ENCODE data around the gene CDH20.

DNA sequence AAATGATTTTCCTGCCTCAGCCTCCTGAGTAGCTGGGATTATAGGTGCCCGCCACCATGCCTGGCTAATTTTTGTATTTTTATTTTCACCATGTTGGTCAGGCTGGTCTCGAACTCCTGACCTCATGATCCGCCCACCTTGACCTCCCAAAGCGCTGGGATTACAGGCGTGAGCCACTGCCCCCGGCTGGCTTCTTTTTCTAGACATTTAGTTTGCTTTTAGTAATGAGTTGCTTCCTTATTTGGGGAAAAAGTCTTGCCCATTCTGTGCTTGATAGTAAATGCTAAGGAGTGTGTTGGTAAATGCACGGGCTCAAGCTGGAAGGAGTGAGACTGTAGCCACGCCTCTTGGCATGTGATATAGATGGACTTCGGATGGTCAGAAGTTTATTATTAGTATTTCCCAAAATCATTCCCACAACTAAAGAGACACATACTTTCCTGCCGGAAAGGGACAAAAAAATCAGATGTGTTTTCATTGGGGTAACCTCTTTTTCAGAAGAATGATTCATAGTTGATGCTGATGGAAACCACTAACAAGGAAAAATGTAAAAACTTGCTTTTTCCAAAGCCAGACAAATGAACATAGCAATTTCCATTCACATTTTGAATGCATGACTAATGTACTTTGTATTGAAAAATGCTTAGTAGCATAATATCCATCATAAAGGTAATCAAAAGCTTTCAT, 133.1 kb downstream of the ZNF532 start:
- RAMPAGE, long total RNA, result no peak
- RRBS, result no CpG with 5 or more reads among the region's 10 CpGs

DNA sequence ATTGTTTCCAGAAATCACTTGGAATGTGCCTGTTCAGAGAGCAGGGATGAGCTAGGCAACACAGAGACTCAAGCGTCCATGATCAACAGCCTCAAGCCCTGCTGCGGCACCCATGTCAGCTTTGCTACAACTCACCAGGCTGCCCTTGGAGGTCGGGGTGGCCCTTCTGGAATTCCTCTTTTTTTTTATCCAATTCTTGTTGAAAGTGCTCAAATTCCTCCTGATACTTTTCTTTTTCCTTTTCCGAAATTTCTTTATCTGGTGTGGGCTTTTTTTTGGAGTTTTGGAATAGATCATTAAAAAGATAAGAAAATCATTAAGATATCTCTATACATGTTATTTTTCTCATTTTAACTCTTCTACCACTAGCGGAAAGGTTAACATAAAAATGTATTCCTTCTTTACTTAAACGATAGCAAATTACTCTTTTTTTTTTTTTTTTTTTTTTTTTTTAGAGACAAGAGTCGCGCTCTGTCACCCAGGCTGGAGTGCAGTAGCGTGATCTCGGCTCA, 13.2 kb downstream of the LMAN1 start:
- RAMPAGE, long total RNA, result no peak
- RRBS, result no CpG with 5 or more reads among the region's 10 CpGs

DNA sequence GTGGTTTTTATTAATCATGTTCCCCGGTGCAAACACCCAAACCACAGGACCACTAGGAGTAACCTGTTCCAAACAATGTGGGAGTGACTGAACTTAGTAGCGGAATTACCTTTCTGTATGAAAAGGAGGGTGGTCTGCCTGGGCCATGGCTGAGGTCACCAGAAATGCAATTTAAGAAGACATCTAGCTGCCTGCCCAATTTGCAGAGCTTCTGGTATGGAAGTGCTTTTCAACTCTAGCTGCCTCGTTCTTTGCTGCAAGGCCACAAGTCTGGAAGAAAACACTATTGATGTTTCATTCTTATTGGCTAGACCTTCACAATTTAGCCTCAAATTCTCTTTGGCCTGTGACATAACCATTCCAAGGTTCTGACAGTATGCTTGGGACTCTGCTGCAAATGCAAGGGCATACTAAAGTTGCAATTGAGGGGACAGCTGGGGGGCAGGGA, 73.3 kb downstream of the CCBE1 start:
- RAMPAGE, long total RNA, result no peak
- RRBS, result no CpG with 5 or more reads among the region's 3 CpGs

DNA sequence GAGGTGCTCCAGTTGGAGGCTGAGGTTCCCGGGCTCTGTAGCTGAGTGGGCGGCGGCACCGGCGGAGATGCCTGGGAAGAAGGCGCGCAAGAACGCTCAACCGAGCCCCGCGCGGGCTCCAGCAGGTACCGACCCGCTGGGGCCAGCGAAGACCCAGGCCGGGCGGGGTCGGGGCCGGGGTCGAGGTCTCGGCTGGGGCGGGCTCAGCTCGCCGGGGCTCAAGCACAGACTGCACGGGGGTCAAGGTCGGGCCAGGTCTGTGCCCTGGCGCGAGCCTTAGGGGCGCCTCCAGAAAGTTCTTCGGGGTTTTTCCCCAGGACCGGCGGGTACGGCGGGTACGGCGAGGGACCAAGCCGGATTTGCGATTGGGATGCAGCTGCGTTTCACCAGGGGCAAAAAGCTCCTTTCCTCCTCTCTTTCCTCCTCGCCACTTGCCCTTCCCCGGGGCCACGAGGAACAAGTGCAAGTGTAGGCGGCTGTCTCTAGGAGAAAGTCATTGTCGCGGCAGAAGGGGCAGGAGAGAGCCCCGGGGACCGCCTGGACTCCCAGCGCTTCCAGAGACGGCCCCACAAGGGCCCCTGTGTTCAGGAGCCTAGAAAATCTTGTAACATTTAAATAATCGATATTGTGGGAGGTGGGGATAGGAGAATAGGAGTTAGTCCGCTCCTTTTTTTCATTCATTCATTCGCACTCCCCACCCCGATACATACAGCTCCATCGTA, 476 bp downstream of the PMAIP1 start:
- RAMPAGE, long total RNA, result no peak
- RRBS, result 1% methylated on average over 29 of the region's 54 CpGs

DNA sequence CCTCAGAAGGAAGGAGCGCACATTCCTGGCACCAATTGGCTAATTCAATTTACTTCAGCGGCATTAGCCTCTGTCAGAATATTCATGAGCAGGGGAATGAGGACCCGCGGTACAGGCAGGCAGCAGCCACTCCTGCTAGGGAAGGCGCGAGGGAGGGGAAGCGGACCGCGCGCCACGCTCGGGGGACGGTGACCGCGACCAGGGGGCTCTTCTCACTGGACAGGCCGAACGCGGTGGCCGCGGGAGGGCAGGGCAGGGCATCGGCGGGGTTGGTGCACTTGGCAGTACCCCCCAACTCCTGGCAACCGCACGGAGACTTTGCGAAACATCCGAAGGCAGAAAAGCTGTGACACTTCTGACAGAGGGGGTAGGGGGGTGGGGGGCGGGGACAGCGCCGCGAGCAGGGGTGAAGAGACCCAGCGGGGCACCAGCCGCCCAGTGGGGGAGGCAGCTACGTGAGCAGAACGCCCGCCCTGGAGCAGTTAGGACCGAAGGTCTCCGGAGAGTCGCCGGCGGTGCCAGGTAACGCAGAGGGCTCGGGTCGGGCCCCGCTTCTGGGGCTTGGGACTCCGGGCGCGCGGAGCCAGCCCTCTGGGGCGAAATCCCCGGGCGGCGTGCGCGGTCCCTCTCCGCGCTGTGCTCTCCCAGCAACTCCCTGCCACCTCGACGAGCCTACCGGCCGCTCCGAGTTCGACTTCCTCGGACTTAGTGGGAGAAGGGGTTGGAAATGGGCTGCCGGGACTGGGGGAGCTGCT, at the start of gene CDH20:
Gene CDH20 (plus strand): TSS at position 125 of the 755 bp plus-strand sequence.
- RAMPAGE, long total RNA, result no peak
- RRBS, result 5% methylated on average over 26 of the region's 64 CpGs

DNA sequence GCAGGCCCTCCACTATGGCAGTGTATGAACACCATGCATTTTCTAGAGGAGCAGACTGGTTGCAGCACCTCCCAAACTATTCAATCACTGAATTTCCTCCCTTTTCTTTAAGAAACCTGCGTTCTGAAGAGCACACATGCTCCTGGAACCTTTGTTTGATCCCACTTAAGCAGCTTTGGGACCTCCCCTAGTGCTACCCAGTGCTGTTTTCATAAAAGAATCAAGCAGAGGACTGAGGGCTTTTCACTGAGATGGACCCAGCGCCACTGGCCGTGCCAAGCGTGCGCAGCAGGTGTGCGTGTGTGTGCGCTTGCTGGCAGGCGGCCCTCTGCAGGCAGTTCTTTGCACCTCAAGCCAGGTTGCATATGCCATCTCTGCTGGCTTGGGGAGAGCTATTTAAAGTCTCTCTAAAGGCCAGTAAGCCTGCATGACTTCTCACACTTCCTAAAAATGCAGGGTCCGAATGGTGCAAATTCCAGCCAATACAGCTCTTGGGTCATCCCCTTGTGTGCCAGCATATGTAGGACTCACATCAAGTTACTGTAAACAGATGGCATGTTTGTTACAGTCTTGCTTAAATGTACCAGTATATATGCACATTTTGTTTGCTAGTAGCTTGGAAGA, 255.5 kb downstream of the RNF152 start:
- RAMPAGE, long total RNA, result no peak
- RRBS, result no CpG with 5 or more reads among the region's 9 CpGs

- RAMPAGE, long total RNA, result no peak
- RRBS, result no CpG with 5 or more reads among the region's 4 CpGs
Observed at GRCh38 chr18:61809015-61810003, 83.5 kb downstream of the RNF152 start.

- RAMPAGE, long total RNA, result no peak
- RRBS, result no CpG with 5 or more reads among the region's 9 CpGs
Observed at GRCh38 chr18:61864030-61864660, 28.7 kb downstream of the RNF152 start.

DNA sequence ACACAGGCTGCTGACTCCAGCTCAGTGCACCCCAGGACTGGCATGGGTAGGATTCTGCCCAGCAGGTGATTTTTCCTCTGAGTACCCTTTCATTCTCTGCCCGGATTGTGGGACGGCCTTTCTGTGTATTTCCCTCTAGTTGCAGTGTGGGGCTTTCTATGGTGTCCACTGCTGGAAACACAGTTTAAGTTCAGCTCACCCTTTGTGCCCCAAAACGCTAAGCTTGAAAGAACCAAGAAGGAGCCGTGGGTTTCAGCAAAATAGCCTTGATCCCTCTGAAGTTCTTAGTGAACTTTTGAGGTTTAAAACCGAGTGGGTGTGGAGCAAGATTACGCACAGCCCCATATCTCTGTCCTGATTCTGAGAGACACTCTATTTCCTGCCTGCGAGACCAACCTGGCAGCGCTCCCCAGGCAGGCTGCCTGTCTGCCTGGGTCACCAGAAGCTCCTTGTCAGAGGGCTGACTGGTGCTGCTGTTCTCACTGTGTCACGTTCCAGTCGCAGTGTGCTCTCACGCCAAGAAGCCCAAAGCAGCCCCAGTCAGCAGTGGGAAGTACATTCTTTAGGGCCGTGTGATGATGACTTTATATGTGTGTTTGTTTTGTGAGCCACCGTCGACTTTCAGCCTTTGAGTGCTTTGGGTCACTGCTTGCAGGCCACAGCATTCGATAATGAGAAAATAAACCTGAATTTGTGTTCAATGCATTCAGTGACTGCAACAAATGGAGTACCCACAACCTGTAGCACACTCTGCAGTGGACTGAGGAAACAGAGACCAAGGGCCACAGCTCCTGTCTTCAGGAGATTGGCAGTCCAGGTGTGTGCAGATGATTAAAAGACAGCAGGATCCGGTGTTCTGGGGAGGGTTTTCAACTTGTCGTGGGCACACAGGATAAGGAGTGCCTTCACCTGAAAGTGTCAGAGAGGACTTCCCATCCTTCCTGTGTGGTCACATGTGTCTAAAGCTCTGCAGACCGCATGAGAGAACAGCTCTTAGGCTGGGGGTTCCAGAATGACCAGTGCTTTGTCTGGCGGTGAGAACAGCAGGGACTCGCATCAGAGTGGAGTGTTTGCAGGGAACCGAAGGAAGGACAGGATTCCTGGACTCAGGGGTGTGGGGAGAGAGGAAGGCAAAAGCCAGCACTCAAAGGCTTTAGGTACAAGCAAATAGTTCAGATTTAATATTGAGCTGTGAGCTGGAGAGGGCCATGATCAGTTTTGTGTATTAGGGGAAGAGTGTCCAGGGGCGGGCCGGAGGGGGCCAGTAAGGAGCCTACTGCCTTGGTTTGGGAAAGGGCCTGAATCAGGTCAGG, 4.7 kb downstream of the TNFRSF11A start:
- RAMPAGE, long total RNA, result no peak
- RRBS, result no CpG with 5 or more reads among the region's 23 CpGs

DNA sequence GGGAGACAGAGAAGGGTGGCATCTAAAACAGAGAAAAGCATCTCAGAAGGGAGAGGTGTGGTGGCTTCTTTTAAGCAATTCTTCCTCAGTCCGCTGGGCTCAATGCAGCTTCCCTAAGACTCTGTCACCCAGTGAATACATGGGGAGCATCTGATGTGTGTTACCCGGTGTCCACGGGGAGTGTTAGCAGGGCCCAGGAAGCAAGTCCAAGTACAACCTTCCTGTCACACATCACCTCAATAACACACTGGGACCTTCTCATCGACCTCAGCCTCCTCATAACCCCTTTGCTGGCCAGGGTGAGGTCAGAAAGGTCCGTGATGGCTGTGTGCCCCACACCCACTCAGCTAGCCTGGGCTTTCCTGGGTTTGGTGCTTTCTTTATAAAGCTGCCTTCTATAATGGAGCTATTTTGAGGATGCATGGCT, 21.3 kb downstream of the TNFRSF11A start:
- RAMPAGE, long total RNA, result no peak
- RRBS, result no CpG with 5 or more reads among the region's 5 CpGs

DNA sequence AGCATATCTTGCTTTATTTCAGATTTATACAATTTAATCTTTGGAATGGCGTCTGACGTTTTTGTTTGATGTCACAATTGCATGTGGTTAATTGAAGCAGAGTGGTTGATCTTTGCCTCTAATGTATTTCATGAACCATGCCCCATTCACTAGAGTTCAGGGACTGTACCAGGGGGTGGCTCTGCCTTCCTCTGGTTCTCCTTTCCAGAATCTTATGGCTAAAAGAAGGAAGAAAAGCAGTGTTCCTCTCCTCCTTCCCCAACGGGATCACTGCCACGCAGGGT, 24.0 kb upstream of the ZCCHC2 start:
- RAMPAGE, long total RNA, result no peak
- RRBS, result no CpG with 5 or more reads among the region's 4 CpGs

- RAMPAGE, long total RNA, result no peak
- RRBS, result no CpG with 5 or more reads among the region's 5 CpGs
Observed at GRCh38 chr18:62651013-62651430, 64.3 kb upstream of the PHLPP1 start.

GRCh38 chr18:62738934-62739720, 23.8 kb downstream of the PHLPP1 start:
- RAMPAGE, long total RNA, result no peak
- RRBS, result no CpG with 5 or more reads among the region's 6 CpGs

- RAMPAGE, long total RNA, result no peak
- RRBS, result no CpG with 5 or more reads among the region's 3 CpGs
Observed at GRCh38 chr18:63003062-63003400, 287.7 kb downstream of the PHLPP1 start.

DNA sequence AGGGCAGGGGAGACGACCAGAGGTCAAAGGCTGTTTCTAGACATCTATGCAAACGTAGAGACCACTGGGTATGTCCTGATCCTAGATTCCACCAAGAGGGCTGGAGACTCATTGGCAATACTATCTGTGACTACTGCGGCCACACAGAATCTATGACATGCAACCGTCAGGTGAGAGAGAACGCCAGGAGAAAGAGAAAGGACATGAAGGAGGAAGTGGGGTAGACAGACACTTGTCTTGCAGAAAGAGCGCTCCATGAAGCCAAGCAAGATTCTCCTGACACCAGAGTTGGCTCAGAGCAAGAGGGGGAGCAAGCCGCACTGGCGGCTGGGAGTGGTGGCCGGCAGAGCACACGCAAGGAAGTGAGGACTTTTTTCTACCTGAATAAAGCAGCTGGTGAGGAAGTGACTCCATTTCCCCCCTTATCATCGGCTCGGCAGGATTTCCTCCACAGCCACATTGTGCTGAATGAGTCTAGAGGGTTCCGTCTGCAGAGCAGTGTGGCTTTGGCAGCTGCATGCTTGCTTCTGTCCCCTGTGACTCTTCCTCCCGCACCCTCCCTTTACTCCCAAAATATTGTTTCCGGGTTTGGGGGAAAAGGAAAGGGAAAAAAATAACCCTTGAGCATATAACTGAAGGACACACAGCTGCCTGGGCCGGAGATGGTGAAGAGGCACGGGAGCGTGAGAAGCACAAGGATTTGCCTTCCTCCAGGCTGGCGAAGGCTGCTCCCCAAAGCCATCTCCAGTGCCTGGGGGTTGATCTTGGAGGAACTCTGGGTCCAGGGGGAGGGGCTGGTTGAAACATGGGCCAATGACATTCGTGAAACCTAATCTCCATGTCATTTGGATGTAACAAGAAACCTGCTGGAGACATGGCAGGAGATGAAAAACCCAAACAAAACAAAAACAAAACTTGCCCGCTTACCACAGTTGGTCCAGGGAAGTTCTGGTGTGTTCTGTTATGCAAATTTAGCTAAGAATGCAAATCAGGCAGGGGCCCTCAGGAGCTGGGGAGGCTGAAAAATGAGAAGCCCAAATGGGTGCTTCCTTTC, 181.4 kb downstream of the BCL2 start:
- RAMPAGE, long total RNA, result no peak
- RRBS, result no CpG with 5 or more reads among the region's 21 CpGs

- RAMPAGE, long total RNA, result no peak
- RRBS, result no CpG with 5 or more reads among the region's 11 CpGs
Observed at GRCh38 chr18:63161496-63162247, 157.9 kb downstream of the BCL2 start.

DNA sequence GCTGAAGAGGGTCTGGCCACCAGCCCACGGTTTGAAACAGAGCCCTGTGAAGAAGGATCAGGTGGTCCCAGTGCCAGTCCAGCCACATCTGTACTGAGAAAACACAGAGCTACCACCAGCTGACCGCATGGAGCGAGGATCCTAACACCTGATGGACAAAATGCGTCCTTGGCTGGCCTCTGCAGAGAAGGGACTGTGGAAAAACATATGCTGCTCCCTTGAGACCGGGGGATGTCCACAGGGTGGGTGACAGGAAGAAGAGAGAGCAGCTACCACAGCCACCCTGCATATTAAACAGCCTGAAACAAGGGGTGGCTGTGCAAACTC, 137.3 kb downstream of the BCL2 start:
- RAMPAGE, long total RNA, result no peak
- RRBS, result no CpG with 5 or more reads among the region's 5 CpGs

DNA sequence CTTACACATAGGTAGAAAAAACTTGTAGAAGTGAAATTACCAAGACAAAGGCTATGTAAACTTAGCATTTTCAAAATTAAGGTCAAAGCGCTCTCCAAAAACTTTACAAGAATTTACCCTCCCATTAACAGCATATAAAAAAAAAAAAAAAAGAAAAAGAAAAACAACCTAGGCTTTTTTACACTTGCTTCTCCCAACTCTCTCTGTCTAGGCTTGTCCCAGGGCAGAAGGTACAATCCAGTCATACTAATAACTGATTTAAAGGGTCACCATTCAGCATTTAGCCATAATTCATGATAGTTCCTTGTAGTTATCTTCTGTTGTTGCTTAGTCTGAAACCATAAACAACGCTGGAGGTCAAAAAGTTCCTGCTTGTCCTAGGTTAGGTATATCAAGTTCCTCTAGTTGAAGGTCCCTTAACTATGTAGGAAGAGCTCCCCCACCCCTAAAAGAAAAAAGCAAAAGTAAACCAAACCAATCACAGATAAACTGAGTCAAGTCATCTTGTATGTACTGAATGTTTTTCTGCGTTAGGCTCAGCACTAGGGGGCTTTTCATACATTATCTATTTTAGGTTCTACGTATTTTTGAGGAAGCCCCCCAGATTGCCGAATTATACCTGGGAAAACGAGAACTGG, 130.4 kb downstream of the BCL2 start:
- RAMPAGE, long total RNA, result no peak
- RRBS, result no CpG with 5 or more reads among the region's 6 CpGs

GRCh38 chr18:63286647-63287480, 32.7 kb downstream of the BCL2 start:
- RAMPAGE, long total RNA, result no peak
- RRBS, result no CpG with 5 or more reads among the region's 6 CpGs

DNA sequence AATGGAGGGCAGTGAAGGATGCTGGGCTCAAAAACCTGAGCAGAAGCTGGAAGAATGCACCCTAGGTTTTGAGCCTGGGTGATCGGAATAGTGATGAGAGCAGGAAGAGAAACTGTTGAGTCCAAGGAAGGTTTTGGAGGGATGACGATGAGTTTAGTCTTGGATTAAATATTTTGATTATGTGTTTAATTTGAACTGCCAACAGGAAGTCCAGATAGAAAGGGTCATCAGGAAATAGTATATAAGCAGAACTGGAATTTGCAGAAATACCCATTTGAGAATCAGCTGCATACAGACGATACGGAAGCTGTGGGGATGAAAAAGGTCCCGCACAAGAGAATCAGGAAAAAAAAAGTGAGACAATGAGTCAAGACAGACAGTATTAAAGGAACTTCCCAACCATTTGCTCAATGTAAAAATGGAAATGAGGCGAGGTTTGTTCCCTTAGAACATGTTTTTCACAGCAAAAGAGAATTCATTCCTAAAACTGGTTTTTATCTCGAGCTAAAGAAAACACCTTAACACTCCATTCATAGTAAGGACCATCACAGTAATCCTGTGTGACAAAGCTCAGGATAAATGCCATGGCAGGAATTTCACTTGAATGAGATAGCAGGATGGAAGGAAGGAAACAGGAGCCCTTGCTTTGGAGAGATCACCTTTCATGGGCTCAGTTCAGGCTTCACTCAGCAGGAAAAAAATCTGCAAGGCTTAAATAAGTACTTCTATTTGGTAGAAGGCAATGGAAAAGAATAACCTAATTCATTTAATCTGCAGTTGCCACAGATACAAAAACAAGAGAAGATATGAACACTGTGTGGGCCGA, 29.3 kb downstream of the BCL2 start:
- RAMPAGE, long total RNA, result no peak
- RRBS, result no CpG with 5 or more reads among the region's 8 CpGs

All from epithelial cell of proximal tubule (primary cell).